ENCODE results near the genes AGMO and BZW2.

DNA sequence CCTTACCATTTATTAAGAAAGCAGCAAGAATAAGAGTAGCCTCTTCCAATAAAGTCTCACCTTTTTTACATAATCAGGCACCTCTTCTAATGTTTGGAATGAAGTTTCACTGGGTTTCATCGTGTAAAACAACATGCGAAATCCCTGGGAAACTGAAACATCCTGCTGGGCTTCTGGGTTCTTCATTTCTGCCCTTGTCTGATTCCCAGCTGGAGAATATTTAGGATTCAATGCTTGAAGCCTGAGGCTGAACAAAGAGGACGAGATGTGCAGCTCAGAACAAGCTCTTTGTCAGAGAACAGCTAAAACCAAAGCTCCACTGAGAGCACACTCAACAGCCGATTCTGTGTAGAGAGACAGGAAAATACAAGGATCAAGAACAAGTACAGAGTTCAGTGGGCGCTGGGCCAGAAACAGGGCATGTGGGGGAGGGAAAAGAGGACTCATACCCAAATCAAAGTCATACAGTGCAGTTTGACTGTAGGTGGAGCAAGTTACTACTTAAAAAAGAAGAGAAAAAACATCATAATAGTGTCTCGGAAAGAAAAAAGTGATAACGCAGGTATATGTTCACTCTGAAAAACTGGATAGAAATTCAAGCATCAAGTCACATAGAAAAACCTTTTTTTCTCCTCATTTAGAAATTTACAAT is at the start of gene AGMO:
Gene AGMO (minus strand): TSS at position 356 of the 652 bp plus-strand sequence.
- PRO-cap: no peak

GRCh38 chr7:16554725-16555311 is 28.2 kb downstream of the LRRC72 start:
- PRO-cap: no peak

DNA sequence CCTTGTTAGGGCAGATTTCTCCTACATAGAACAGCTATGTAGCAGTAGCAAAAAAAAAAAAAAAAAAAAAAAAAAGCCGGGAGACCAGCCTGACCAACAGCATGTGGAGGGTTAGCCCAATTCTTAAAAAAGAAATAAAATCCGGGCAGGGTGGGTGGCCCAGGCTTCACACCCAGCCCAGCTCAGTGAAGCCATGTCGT is 58.1 kb downstream of the ANKMY2 start:
- PRO-cap: no peak

- PRO-cap: bidirectional peak, plus-strand start at chr7:16646189, minus-strand start at chr7:16645816; bidirectional peak, plus-strand start at chr7:16646558, minus-strand start at chr7:16646404
Observed at GRCh38 chr7:16645948-16646831, at the start of gene BZW2. BZW2 (plus strand) TSS chr7:16646181.

- PRO-cap: no peak
Observed at GRCh38 chr7:16646832-16647309, 890 bp downstream of the BZW2 start.

- PRO-cap: no peak
Observed at GRCh38 chr7:16755341-16756102, 2.0 kb downstream of the TSPAN13 start.

GRCh38 chr7:16795670-16796340 is 9.0 kb downstream of the AGR2 start:
- PRO-cap: no peak

DNA sequence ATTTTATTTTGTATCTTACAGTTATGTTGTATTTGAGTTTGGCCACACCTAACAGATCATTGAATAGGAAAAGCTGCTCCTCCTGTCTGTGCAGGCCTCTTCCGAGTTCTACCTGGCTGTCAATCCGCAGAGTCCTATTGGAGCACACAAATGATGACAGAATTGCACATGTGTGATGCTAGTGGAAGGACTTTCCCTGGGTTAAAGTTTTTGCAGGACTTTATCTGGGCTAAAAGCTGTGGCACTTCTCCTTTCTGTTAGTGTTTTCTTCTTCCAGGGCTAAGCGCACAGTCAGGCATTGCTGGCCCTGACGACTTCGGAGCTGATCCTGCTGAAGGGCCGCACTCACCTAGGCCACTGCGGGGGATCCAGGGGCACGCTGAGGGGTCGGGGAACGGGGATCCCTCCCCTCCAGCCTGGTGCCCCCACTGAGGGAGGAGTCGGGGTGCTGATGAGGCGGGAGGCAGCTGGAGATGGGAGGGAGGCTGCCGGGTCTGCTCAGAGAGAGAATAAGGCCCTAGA is 31.2 kb downstream of the AGR3 start:
- PRO-cap: no peak

DNA sequence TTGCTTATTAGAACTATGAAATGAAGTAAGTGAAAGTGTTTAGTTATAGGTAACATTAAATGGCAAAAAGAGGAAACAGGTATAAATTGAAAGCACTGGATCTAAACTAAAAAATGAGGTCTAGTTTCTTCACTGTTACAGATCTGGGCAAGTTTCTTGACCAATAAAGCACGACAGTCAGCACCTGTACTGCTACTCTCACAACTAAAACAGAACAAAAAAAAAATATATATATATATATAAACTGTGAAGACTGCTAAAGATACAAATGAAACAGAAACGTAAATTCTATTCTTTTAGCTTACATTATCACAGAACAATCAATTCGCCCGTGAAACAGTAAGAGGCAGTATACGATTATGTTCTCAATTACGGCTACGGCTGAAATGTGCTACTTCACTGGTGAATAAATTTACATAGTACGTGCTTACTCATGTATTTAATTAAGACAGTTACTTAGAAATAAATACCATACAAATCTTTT is 4.2 kb downstream of the AHR start:
- PRO-cap: no peak

GRCh38 chr7:17325345-17325961 is 27.0 kb downstream of the AHR start:
- PRO-cap: no peak

- PRO-cap: no peak
Observed at GRCh38 chr7:18019577-18020000, 8.1 kb downstream of the PRPS1L1 start.

- PRO-cap: no peak
Observed at GRCh38 chr7:18294162-18294714, 201.3 kb upstream of the HDAC9 start.

GRCh38 chr7:18518393-18518878 is 22.9 kb downstream of the HDAC9 start:
- PRO-cap: no peak

DNA sequence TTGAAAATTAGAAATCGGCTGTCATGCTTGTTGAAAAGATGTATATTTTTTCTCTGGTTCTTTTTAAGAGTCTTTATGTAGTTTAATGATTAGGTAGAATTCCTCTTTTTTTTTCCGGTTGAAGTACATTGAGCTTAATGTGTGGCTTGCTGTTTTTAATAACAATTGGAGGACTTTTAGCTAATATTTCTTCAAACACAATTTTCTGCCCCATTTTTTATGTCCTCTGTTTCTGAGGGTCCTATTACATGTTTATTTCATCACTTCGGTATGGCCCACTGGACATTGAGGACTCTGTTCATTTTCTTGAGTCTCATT is 304.9 kb downstream of the TWIST1 start:
- PRO-cap: no peak

DNA sequence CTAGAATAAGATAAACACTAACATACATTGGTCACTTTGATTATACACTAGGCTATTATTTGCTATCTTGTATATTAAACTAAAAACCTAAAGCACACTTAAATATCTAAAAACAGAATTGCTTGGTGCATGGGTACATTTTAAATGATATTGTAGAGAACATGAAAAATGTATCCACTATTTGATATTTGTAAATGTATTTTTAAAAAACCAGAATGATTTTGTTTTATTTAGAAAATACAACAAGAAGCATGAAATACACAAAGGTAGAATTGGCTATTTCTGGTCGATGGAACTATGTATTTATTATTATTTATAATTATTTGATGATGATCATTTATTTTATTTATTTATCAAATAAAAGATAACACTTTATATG is 189.0 kb downstream of the TWIST1 start:
- PRO-cap: no peak

DNA sequence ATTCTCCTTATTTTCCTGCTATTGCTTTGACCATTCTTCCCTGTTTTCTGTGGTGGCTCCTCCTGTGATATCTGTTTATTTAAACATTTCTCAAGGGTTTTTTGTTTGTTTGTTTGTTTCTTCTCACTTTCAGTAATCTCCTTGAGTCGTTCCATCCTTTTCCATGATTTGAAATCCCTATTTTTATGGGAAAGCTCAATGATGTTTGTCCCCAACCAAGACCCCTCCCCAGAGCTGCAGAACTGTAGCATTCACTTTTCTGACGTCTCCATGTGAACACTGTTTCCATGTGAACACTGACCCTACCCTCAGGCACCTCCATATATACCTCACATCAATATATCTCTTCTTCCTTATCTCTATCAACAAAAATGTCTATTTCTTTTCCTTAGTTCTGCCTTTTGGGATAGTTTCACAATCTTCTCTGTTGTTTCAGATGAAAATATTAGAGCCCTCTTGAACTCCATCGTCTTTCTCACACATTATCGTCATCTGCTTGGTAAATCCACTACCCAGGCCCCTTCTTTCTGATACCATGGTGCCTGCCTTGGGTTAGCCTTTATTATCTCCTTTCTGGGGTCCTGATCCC is 11.5 kb downstream of the MACC1 start:
- PRO-cap: no peak

DNA sequence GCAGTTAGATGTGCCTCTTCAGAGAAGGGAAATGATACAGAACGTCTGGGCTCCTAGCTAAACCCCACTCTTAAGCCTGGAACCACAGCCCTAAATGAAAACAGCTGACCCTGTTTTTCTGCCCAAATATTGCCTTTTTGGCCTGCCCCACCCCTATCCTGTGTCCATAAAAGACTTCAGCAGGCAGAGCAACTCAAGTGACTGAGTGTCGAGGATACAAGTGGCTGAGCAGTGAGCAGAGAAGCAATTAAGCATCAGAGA is 111.5 kb downstream of the ITGB8 start:
- PRO-cap: no peak

- PRO-cap: no peak
Observed at GRCh38 chr7:21383397-21383756, 44.5 kb upstream of the SP4 start.

- PRO-cap: unidirectional peak, plus-strand start at chr7:22082723; bidirectional peak, plus-strand start at chr7:22083259, minus-strand start at chr7:22082944; bidirectional peak, plus-strand start at chr7:22083311, minus-strand start at chr7:22083372; unidirectional peak, minus-strand start at chr7:22083643
Observed at GRCh38 chr7:22082427-22083820, 137.2 kb upstream of the CDCA7L start.

GRCh38 chr7:22104434-22104820 is 158.7 kb upstream of the CDCA7L start:
- PRO-cap: no peak

All from neural crest cell (in vitro differentiated cells).